ENCODE data around the gene ST8SIA6.

DNA sequence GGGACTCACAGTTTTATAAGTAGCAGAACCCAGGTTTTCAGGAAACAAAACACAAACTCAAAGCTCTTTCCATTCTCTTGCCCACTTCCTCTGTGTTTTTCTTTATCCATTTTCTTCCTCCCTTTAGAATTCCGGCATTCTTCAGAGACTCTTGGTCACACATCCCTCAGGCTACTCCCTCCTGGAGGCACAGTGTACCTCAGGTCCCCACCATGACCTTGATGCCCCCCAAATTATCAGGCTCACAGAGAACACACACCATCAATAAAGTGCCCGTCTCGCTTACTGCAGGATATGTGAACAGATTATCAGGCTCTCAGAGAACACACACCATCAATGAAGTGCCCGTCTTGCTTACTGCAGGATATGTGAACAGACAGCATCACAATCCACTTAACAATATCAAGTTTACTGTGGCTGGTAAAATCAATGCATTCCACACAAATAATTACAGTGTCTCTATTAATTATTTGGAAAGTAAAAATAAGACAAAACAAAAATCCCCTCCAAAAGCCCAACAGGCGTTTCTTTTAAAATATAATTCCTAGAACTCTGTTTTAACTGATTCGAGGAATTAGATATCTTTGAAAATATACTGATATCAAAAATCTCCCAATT, 77.5 kb upstream of the NMT2 start:
- PRO-cap = no peak

- PRO-cap = no peak
Observed at GRCh38 chr10:15515219-15515797, 144.2 kb upstream of the FAM171A1 start.

DNA sequence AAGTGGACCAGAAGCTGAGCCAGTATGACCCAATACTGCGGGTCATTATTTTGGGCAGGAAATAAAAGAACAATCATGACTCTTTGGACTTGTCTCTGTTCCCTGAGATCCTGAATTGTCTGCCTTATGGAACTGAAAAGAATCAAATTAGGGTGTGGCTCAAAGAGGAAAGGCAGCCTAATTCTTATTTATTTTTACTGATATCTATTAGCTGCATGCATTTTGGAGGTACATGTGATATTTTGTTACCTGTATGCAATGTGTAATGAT, 168.3 kb upstream of the FAM171A1 start:
- PRO-cap = no peak

GRCh38 chr10:16628751-16629580, 107.3 kb upstream of the C1QL3 start:
- PRO-cap = no peak

DNA sequence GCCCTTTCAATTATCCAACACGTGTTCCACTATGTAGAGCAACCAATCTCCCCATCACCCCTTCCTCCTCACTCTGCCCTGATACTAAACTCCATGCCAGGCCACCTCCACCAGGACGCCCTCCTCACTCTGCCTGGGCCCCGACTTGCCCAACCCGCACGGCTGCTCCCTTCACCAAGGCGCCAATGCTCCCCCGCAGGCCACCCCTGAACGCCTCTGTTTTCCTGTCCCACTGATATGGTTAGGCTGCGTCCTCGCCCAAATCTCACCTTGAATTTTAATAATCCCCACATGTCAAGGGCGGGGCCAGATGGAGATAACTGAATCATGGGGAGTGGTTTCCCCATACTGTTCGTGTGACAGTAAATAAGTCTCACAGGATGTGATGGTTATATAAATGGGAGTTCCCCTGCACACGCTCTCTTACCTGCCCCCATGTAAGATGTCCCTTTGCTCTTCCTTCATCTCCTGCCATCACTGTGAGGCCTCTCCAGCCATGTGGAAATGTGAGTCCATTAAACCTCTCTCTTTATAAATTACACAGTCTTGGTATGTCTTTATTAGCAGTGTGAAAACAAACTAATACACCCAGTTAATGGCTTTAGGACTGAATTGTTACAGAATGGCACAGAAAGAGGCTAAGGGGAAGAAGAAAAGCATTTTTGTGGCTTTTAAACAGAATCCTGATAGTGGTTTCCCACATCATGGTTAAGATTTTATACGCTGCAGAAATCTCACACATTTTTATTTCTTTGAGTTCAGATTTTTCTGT, 29.8 kb downstream of the RSU1 start:
- PRO-cap = no peak

GRCh38 chr10:16828059-16828535, 10.9 kb upstream of the RSU1 start:
- PRO-cap = no peak

GRCh38 chr10:16944923-16945518, 127.8 kb upstream of the RSU1 start:
- PRO-cap = no peak

DNA sequence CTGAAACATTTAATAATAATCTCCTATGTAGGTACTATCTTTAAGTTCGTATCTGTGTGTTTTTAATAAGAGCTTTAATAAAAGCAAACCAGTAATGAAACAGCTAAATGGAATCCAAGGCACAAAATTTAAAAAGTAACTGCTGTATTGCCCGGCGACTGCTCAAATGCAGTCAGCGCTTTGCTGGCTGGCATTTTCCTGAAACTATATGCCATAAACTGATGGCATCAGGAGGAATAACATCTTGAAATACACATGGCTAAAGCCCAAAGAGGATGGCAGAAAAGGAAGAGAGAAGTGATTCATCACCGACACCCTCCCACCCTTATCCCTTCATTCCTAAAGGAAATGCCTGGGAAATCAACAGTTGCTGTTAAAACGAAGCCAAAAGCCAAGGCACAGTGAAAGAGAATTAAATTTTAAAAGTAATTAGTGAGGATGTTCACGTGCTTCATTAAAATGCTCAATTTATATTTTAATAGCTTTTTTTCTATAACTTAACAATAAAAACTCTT, 133.0 kb downstream of the CUBN start:
- PRO-cap = no peak

- PRO-cap = bidirectional peak, plus-strand start at chr10:17025906, minus-strand start at chr10:17025637
Observed at GRCh38 chr10:17025495-17026563, 103.8 kb downstream of the CUBN start.

GRCh38 chr10:17062925-17063498, 66.6 kb downstream of the CUBN start:
- PRO-cap = bidirectional peak, plus-strand start at chr10:17063315, minus-strand start at chr10:17063181

- PRO-cap = no peak
Observed at GRCh38 chr10:17115100-17115563, 14.5 kb downstream of the CUBN start.

DNA sequence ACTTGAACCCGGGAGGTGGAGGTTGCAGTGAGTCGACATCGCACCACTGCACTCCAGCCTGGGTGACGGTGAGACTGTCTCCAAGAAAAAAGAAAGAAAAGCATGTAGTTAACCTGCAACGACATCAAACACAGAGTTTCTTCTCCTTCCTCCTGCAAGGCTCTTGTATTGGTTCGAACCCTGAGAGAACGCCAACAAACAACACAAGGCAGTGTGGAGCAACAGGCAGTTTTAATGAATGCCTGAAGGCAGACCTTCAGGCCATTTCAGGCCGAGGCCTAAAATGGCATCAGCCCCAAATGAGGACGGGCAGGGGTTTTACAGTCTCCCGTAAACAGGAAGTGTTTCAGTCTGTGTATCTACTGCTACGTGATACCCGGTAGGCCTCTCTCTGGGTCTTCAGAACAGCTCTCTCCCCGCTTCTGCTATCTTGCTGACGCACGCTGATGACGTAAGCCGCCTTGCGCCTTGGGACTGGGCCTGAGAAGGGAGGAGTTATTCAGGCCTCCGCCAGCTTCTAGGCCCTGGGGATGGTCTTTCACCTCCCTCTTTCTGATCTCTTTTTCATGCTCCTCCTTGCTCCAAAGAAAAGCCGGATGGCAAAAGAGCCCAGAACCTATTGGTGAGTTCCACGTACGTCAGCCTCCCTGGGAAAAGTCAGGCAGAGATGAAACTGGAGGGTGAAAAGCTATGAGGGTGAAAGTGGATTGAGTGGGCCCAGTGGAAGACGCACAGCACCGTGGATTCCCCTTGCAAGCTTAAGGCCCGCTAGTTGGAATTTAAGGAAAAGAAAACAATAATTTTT, 67.7 kb downstream of the ST8SIA6 start:
- PRO-cap = no peak

DNA sequence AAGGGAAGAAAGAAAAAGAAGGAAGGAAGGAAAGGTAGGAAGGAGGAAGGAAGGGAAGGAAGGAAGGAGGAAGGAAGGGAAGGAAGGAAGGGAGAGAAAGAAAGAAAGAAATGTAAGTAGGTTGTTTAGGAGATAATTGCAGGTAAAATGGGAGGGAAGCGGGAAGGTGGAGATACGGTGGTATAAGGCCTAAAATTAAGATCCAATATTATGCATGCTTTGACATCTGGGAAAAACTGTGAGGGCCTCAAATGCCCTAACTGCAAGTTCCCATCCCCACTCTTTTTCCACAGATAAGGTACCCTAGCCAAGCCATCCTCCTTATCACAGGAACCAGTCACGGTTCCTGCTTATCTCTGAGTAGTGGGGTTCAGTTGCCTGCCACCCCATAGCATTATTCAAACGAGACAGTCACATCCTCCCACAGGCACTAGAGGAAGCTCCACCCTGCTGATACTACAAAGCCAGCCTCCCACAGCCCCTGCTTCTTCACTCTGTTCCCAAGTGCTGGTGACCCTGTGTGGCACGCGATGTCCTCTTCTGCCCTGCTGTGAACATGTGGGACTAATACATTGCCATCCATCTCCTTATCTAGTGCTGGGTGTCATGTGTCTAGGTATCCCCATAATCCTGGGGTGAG, 28.6 kb downstream of the ST8SIA6 start:
- PRO-cap = no peak

GRCh38 chr10:17445331-17446240, 8.8 kb downstream of the ST8SIA6 start:
- PRO-cap = no peak

GRCh38 chr10:17453918-17454994, at the start of gene ST8SIA6:
TSS of gene ST8SIA6 (minus strand) at chr10:17454595.
- PRO-cap = no peak

- PRO-cap = unidirectional peak, plus-strand start at chr10:17643573; bidirectional peak, plus-strand start at chr10:17643672, minus-strand start at chr10:17643614; bidirectional peak, plus-strand start at chr10:17644182, minus-strand start at chr10:17643900
Observed at GRCh38 chr10:17643292-17644034, 488 bp upstream of the STAM start.

- PRO-cap = no peak
Observed at GRCh38 chr10:17667476-17668181, 23.7 kb downstream of the STAM start.

- PRO-cap = no peak
Observed at GRCh38 chr10:17730513-17731224, 21.3 kb upstream of the TMEM236 start.

DNA sequence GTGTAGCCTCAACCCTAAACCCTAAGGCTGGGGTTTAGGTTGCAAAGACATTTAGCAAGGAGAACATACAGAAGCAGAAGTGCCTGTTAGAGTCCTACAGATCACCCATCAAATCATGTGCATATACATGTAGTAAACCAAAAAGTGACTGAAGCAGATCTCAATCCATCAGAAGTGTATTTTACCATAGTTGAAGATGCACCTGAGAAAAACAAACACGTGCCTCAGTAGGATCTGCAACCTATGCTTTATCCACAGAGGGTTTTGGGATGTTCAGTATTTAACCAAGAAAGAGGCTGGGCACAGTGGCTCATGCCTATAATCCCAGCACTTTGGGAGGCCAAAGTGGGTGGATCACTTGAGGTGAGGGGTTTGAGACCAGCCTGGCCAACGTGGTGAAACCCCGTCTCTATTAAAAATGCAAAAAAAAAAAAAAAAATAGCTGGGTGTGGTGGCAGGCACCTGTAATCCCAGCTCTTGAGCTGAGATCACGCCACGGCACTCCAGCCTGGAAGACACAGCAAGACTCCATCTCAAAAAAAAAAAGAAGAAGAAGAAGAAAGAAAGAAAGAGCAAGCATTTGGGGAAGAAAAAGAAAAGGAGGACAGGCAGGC, 36.9 kb downstream of the CACNB2 start:
- PRO-cap = no peak

- PRO-cap = no peak
Observed at GRCh38 chr10:18438722-18439419, 212.5 kb downstream of the NSUN6 start.